Pulmonary lymph node (tissue), 1 donor: ENCODE measurements around a stretch of chr6.

DNA sequence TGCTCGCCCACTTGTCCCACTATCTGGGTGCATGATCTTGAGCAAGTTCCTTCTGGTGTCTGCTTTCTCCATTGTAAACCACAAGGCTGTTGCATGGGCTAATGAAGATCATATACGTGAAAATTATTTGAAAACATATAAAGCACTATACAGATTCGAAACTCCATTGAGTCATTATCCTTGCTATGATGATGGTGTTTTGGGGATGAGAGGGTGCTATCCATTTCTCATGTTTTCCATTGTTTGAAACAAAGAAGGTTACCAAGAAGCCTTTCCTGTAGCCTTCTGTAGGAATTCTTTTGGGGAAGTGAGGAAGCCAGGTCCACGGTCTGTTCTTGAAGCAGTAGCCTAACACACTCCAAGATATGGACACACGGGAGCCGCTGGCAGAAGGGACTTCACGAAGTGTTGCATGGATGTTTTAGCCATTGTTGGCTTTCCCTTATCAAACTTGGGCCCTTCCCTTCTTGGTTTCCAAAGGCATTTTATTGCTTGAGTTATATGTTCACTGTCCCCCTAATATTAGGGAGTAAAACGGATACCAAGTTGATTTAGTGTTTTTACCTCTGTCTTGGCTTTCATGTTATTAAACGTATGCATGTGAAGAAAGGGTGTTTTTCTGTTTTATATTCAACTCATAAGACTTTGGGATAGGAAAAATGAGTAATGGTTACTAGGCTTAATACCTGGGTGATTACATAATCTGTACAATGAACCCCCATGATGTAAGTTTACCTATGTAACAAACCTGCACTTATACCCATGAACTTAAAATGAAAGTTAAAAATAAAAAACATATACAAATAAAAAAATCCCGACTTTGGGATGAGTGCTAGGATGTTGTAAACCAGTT, 18.7 kb downstream of the CD83 start:
- PRO-cap, result no peak

DNA sequence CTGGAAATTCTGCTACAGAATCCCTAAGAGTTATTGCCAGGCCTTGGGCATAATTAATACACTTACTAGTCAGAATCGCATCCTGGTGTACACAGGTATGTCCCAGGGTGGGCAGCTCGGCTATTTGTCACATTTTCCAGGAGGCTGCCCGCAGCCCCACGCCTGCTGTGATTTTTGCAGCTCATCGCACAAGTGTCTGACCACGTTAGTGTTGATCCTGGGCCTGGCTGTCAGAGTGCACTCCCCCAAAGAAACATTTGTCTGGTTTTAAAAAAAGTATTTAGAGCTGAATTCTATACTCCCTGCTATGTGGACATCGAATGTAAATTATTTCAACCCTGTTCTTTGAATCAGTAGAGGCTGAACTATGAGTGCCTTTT, 105.4 kb downstream of the CD83 start:
- PRO-cap, result no peak

- PRO-cap, result no peak
Observed at GRCh38 chr6:14804508-14805111, 441.3 kb upstream of the JARID2 start.

GRCh38 chr6:14966226-14966496, 279.7 kb upstream of the JARID2 start:
- PRO-cap, result no peak

DNA sequence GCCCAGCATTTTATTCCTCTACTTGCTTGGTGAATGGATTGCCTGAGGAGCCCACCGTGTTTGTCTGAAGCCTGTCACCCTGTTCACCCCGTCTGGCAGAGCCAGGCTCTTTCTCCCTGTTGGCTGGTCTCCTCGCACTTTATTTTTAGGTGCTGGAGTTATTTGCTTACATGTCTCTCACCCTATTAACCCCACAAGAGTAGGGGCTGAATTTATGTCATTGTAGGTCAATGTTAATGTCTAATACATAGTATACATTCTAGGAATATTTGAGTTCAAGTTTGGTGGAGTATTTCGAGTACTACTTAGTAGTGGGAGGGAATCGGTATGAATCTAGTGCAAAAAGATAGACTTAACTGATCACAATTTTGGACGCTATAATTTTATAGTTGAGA, 10.7 kb downstream of the JARID2 start:
- PRO-cap, result no peak

- PRO-cap, result no peak
Observed at GRCh38 chr6:15292622-15292889, 46.7 kb downstream of the JARID2 start.

DNA sequence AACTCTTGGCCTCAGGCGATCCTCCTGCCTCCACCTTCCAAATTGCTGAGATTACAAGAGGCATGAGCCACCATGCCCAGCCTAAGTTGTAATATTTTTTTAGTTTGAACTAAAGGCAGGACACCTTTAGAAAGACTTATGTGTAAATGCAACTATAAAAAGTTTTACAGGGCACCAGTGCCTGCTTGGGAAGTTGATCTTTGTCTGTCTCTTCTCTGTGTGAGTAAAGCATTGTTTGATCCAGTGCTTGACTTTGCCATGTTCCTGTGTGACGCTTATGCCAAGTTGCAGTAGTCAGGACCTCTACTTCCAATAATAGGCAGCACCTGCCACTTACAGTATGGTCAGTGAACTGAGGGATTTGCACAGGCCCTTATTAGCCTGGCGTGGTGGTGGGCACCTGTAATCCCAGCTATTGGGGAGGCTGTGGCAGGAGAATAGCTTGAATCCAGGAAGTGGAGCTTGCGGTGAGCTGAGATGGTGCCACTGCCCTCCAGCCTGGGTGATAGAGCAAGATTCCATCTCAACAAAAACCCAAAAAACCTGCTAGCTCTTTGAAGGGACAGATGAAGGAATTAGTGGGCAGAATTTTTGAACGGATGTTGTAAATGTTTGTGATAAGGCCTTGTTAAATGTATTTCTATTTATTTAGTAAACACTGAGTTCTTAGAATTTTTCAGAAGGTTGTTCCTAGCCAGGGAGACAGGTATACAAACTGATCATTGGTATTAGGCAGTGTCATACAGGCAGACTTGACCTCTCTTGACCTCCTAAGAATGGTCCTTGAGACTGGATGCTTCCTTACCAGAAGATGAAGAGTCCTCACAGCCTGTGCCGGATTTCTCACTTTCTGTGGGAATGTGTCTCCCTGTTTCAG, 47.3 kb downstream of the JARID2 start:
- PRO-cap, result no peak

- PRO-cap, result no peak
Observed at GRCh38 chr6:15296472-15296851, 50.6 kb downstream of the JARID2 start.

GRCh38 chr6:15304603-15305843, 59.2 kb downstream of the JARID2 start:
- PRO-cap, result no peak

DNA sequence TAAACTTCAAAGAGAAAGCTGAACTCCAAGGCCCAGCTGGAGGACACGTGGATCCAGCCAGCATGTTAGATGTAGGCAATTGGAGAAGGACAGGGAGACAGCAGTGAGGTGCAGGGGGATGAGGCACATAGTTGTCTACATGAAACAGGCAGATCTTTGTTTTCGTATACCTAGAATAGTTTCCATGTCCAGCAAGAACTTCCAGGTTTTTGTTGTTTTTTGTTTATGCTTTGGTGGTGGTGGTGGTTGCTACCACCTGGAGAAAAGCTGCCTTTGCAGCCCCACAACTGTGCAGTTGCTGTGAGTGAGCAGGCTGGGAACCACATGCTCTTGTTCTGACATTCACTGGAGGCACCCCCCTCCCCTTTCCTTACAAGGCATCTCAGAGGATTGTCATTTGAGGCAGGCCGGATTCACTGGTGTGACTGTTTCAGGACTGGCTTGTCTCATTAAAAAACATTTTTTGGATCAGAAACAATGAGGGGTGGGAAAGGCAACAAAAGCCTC, 72.4 kb downstream of the JARID2 start:
- PRO-cap, result no peak

- PRO-cap, result no peak
Observed at GRCh38 chr6:15328340-15329454, 82.8 kb downstream of the JARID2 start.

DNA sequence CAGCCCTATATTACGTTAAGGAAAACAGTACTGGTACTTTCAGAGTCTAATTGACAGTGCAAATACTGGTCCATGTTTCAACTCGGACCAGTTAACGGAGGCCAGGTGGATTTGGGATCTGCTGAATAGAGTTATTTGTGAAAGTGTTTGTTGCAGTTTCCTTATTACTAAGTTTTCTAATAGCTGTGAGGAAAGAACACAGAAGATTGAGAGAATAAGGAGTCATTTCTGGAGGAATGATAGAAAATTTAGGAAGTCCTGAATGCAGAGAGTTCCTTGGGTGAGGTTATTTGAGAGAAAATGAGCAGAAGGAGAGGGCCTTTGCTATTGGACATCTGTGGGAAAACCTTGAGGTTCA, 206.7 kb downstream of the JARID2 start:
- PRO-cap, result no peak

DNA sequence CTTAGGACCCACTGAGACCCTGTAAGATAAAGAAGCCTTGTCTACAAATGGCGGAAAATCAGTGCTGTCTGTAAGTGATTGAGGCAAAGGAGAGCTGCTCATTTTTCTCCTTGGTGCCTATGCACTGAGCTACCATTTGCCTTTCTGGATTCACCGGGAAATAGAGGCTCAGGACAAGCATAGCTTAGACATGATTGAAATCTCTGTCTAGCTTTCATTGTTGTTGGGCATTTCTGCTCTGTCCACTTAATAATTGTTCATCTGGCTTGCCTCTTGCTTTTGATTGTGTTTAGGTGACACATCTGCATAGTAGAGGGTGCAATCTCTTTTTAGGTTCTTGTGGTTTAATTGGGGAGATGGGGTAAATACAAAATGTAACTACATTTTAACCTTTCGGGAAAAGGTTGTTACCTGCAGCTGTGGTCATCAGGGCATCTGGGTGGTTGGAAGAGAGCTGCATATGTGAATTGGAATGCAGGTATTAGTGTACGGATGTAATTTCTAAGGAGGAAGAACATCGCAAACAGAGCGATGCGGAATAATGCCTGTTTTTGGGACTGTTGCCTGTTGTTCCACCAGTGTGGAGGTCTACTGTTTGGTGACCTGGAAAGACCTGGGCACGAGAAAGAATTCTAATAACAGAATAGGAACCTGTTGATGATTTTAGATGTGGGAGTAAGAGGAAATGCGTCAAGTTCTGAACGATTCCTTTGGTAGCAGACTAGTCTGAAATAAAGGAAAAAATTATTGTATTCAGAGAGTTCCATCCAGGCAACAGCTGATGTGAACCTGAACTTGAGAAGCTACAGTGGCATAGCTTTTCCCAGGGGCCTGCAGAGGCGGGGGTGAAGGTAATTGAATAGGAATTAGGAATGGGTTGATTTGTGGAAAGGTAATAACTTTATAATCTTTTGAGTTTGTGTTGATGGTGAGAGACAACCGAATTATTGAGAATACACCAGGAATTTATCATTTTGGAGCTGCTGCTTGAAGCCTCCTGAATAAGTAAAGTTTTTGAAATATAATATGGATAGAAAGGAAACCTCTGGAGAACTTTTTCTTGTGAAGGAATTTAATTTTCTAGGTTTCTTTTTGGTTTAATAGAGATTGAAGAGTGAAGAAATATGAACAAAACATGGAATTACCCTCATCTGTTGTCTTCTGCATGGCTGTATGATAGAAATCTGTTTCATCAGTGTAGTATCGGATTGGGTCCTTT, 192.1 kb downstream of the DTNBP1 start:
- PRO-cap, result no peak

DNA sequence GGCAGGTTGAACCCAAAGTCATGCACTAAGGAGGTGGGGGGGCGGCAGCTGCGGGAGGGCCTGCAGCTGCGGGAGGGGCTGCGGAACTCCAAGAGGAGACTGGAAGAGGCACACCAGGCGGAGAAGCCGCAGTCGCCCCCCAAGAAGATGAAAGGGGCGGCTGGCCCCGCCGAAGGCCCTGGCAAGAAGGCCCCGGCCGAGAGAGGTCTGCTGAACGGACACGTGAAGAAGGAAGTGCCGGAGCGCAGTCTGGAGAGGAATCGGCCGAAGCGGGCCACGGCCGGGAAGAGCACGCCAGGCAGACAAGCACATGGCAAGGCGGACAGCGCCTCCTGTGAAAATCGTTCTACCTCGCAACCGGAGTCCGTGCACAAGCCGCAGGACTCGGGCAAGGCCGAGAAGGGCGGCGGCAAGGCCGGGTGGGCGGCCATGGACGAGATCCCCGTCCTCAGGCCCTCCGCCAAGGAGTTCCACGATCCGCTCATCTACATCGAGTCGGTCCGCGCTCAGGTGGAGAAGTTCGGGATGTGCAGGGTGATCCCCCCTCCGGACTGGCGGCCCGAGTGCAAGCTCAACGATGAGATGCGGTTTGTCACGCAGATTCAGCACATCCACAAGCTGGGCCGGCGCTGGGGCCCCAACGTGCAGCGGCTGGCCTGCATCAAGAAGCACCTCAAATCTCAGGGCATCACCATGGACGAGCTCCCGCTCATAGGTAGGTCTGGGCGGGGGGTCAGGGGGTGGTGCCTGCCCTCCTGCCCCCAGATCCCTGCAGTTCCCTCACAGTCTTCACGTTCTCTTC, 166.2 kb downstream of the DTNBP1 start:
- PRO-cap, result no peak

- PRO-cap, result unidirectional peak, minus-strand start at chr6:15500670
Observed at GRCh38 chr6:15500475-15500753, 162.4 kb downstream of the DTNBP1 start.

- PRO-cap, result no peak
Observed at GRCh38 chr6:15796488-15797052, 133.7 kb upstream of the DTNBP1 start.

GRCh38 chr6:15887268-15887893, 224.6 kb upstream of the DTNBP1 start:
- PRO-cap, result no peak

DNA sequence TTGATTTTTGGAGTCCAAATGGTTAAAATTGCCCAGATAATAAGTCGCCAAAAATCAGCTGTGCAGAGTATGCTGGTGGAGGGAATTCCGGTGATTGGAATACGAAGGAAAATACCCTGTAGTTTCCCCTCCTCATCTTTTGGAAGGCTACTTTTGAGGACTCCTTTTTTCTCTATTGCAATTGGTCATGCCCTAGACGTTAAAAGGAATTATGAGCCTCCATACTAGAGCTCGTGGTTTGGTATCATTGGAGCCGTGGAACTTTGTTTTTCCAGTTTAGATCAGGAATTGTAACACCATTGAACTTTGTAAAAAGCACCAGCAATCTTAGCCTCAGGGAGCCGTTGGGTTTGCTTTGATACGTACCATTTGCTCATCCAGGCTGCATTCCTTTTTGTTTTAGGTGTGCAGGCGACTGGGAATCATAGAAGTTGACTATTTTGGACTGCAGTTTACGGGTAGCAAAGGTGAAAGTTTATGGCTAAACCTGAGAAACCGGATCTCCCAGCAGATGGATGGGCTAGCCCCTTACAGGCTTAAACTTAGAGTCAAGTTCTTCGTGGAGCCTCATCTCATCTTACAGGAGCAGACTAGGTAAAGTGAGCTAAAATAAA, 1.4 kb downstream of the MYLIP start:
- PRO-cap, result no peak

- PRO-cap, result no peak
Observed at GRCh38 chr6:16141206-16142214, 12.6 kb downstream of the MYLIP start.

DNA sequence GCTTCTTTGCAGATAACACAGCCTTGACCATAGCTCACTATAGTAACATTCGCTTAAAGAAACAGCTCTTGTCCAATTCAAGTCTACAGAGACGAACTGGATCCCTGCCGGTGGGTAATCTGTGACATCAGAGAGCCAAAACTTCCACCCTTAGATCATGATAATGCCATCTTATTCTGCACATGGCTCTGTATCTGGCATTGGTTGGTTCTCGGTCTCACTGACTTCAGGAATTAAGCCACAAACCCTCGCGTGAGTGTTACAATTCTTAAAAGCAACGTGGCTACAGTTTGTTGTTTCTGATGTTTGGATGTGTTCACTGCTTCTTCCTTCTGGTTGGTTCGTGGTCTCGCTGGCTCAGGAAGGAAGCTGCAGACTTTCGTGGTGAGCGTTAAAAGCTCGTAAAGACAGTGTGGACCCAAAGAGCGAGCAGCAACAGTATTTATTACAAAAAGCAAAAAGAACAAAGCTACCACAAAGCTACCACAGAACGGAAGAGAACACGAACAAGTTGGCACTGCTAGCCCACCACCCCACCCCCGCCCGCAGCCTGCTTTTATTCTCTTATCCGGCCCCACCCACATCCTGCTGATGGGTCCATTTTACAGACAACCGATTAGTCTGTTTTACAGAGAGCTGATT, 51.0 kb downstream of the MYLIP start:
- PRO-cap, result no peak